Skin of body (tissue), 2 donors: ENCODE measurements around a stretch of chr17.

DNA sequence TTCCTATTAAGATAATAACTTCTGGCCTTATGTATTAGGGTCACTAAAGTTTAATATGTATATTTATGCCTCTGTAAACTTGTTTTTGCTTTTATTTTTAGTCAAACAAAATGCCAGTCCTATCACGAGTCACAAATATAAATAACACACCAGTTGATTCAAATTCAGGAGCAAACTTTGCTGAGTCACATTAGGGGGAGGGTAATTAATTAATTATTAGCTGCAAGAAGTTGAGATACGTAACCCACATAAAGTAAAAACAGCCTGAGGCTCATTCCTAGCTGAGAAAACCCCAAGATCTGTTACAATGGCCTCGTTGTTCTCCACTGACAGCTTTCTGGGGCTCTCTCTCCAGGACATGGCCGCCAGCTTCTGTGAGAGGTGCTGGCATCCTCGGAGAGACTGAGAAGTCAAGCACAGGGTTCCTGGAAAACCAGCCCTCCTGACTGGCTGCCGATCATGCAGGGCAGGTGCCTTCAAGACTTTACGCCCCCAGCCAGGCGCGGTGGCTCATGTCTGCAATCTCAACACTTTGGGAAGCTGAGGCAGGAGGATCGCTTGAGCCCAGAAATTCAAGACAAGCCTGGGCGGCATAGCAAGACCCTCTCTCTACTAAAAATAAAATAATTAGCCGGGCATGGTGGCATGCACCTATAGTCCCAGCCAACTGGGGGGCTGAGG lies 11.1 kb downstream of the RAB40B start:
- RAMPAGE, long total RNA = no peak

GRCh38 chr17:82765207-82765765 lies 13.4 kb downstream of the TBCD start:
- RAMPAGE, long total RNA = no peak

DNA sequence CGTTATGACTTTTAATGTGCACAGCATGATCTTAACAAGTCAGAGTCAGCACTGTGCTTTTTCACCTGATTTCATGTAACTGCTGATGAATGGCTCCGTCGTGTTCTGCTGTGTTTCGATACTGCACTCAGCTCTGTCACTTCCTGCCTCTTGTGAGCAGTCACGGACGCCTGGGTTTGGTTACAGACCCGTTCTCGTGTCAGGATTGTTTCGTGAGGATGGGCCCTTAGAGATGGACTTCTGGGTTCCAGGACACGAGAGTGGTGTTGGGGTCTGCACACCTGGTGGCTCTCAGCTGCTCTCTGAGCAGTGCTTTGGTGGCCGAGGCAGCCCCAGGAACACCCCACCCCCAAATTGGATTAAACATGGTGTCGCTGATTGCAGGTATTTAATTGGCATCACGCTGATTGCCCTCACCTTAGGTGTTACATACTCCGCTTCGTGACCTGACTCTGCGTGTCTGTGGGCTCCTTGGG lies 24.7 kb downstream of the TBCD start:
- RAMPAGE, long total RNA = no peak

GRCh38 chr17:82795234-82795549 lies 43.3 kb downstream of the TBCD start:
- RAMPAGE, long total RNA = no peak

DNA sequence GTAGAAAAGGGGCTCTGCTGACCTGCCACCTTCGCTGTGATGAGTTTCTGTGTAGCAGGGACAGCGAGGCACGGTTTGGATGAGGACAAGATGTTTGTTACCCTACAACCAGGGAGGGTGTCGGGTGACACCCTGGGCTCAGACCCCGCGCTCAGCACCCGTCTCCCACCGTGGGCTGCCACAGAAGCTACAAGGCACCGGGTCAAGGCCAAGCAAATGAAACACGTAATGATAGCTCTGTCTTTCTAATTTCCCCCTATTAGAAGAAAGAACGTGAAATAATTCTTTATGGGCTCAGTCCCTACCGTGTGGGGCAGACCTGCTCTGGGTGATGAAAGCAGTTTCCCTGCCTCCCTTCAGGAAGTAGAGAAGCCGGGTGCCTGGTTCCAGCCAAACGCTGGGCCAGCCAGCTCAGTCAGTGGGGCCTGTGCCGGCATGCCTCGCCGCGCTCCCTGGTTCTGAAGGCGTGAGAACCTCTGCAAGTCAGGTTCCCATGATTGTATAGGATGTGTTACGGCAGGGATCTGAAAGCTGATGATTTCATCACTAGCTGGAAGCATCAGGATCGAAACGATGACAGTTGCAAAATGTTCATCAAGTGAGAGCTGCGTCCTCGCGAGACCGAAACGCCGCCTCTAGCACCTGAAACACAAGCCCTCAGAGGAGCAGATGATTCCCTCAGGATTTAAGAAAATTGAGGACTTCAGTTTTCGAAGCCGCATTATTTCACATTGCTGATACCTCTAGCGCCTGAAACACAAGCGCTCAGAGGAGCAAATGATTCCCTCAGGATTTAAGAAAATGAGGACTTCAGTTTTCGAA lies 3.8 kb downstream of the ZNF750 start:
- RAMPAGE, long total RNA = no peak

DNA sequence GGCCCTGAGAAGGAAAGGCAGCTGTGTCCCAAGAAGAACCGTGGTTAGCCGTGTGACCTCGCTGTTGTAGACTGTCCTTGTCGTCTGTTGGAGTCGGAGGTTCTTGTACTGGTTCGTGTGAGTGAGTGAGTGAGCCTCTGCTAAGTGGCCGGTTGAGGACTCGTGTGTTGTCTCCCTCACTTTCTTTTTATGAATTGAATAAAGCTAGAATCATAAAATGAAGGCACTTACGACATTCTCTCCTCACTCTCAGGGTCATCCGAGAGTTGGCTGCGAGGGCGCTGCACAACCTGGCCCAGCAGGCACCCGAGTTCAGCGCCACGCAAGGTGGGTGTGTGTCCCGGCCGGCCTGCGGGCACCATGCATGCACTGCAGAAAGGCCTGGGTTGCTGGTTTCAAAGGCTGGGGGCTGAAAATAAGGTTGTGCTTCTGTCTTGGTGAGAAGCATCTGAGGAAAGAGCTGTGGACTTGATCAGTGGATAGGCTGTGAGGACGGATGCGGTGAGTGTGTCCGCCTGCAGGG lies 63.4 kb upstream of the ZNF750 start:
- RAMPAGE, long total RNA = no peak

GRCh38 chr17:82960886-82961390 lies 90.6 kb downstream of the B3GNTL1 start:
- RAMPAGE, long total RNA = no peak

GRCh38 chr17:83090651-83090995 lies 11.2 kb downstream of the METRNL start:
- RAMPAGE, long total RNA = no peak

DNA sequence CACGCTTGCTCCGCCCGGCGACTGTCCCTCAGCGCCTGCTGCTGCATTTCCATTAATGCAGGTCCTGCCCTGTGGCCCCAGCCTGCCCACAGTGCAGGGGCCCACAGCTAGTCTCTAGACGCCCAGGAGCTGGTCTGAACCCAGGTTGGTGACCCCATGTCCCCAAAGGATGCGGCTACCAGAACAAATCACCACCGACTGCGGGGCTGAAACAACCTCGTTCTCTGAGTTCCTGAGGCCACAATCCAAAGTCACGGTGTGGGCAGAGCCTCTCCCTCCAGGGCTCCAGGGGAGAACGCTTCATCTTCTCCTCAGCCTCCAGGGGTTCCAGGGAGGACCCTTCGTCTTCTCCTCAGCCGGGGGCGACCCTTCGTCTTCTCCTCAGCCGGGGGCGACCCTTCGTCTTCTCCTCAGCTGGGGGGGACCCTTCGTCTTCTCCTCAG lies 15.8 kb downstream of the METRNL start:
- RAMPAGE, long total RNA = no peak

- RAMPAGE, long total RNA = no peak
Observed at GRCh38 chr17:83151181-83152054, 72.0 kb downstream of the METRNL start.

- RAMPAGE, long total RNA = no peak
Observed at GRCh38 chr17:83152998-83153848, 73.8 kb downstream of the METRNL start.

DNA sequence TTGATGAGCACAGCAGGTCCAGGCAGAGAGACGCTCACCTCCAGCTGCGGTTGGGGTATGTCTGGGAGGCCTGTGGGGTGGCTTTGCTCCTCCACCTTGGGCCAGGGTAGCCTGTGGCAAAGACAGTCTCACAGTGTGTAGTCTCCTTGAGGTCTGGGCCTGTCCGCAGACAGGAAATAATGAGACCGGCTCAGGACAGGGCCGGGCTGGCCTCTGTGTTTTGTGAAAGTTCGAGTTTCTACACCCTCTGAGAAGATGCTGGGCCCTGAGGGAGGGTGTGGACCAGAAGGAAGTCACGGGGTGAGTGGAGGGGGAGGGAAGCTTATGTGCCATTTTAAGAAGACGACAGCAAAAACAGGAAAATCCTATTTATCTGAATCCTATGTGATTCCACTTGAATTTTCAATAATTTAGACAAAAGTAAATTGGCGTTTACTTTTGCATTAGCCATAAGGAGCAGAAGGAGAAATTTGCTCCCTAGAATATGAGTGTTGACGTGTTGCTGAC lies 103.4 kb downstream of the METRNL start:
- RAMPAGE, long total RNA = no peak